ENCODE measurements around the genes H2AC16, H3C12, ZNF165, ZSCAN26 and PGBD1.

DNA sequence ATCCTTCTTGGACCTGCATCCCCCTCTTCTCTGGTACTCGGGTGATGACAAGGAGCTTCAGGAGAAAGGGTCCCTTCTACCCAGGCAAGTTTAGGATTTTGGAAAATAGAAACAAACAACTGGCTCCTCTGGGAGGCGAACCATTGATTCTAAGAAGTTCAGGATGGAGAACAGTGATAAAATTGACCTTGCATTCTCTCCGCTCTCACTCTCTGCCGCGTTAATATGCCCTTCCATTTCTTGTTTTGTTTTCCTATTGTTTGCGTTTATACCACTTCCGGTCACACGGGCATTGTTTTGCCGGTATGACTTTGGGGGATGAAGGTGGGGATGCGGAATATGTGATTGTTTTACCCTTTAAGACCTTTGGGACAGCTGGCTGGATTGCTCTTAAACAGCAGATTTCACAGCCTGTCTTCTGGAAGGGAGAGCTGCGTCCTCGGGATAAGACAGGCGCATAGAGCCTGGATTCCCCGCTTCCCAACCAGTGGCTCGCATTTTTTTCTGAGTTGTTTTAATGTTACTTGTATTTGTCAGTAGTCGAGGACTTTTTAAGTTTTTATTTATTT lies 144.2 kb upstream of the ZNF184 start:
- PRO-cap: no peak
- RAMPAGE, long total RNA, 3 experiments: no peak in any of the 3 experiments

DNA sequence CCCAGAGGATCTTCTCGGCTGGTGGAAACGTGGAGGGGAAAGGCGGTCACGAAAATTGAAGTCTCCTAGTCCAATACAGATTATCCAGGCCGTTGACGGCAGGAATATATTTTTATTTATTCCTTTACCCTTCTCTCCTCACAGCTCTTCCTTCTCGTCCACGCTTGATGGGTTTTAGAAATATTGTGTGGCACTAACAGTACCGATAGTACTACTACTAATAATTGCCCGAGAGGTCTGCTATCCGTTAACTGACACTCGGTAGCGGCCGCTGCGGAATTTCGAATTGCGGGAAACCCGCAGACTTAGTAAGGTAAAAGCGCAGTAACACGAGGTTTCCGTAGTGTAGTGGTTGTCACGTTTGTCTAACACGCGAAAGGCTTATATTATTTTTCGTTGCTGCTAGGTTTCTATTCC lies 127.4 kb downstream of the H2BC13 start:
- PRO-cap: no peak
- RAMPAGE, long total RNA, 3 experiments: no peak in any of the 3 experiments

GRCh38 chr6:27681057-27681303 lies 126.7 kb downstream of the H2BC13 start:
- PRO-cap: no peak
- RAMPAGE, long total RNA, 3 experiments: no peak in any of the 3 experiments

DNA sequence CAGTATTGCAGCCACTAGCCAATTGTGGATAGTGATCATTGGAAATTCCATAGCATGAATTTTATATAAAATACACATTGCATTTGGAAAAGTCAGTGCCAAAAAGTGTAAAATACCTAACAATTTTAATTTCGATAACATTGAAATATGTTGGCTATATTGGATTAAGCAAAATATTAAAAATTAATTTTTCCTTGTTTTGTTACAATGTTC lies 362 bp upstream of the H3C10 start:
- PRO-cap: no peak
- RAMPAGE, long total RNA, 3 experiments: no peak in any of the 3 experiments

- PRO-cap: bidirectional peak, plus-strand start at chr6:27865318, minus-strand start at chr6:27865112
- RAMPAGE, long total RNA, 3 experiments: no peak in any of the 3 experiments
Measured at GRCh38 chr6:27865167-27865895, at the start of gene H2AC16. Gene H2AC16, plus strand, starts transcription at chr6:27865317.

- PRO-cap: no peak
- RAMPAGE, long total RNA, 3 experiments: no peak in any of the 3 experiments
Measured at GRCh38 chr6:27872619-27872820, 374 bp upstream of the H3C11 start.

DNA sequence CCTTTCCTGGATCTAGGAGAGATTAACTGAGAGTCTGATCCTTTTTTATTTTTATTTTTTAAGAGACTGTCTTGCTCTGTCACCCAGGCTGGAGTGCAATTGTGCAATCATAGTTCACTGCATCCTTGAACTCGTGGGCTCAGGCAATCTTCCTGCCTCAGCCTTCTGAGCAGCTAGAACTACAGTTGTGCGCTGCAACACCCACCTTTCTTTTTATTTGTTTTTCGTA lies 1.4 kb downstream of the H3C12 start:
- PRO-cap: no peak
- RAMPAGE, long total RNA, 3 experiments: no peak in any of the 3 experiments

GRCh38 chr6:27890319-27891441 lies at the start of gene H3C12:
Gene H3C12, minus strand, starts transcription at chr6:27890826.
- PRO-cap: unidirectional peak, minus-strand start at chr6:27890826
- RAMPAGE, long total RNA, 3 experiments: no peak in any of the 3 experiments

DNA sequence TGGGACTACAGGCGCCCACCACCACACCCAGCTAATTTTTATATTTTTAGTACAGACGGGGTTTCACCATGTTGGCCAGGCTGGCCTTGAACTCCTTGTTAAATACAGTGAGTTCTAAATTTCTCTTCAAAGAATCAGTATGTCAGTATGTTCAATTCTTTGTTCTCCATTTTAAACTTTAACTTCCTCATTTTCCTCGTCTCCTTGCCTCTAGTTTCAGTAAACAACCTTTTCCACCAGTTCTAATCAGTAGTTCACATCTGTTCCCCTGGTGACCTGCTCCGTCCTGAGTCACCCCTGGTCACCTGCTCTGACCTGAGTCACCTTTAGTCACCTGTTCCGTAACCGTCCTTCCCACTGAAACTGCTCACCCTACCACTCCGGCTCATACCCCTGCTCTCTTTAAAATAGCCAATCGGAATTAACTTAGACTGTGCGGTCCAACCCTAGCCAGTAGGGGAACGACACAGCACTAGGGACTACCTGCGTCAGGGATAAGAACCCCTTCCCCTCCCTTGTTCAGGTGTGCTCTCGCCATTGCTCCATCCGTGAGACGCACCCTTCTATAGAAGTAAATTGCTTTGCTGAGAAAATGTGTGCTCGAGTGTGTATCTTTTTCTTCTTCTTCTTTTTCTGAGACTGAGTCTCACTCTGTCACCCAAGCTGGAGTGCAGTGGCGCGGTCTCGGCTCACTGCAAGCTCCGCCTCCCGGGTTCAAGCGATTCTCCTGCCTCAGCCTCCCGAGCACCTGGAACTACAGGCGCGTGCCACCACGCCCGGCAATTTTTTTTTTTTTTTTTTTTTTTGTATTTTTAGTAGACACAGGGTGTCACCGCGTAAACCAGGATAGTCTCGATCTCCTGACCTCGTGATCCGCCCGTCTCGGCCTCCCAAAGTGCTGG lies at the start of gene ZNF165:
Gene ZNF165 (plus strand): TSS at position 808 of the 902 bp plus-strand sequence.
- PRO-cap: unidirectional peak, plus-strand start at position 453 of the sequence
- RAMPAGE, long total RNA, 3 experiments: no peak in any of the 3 experiments

GRCh38 chr6:28207572-28207956 lies 17.5 kb upstream of the ZSCAN9 start:
- PRO-cap: no peak
- RAMPAGE, long total RNA, 3 experiments: no peak in any of the 3 experiments

DNA sequence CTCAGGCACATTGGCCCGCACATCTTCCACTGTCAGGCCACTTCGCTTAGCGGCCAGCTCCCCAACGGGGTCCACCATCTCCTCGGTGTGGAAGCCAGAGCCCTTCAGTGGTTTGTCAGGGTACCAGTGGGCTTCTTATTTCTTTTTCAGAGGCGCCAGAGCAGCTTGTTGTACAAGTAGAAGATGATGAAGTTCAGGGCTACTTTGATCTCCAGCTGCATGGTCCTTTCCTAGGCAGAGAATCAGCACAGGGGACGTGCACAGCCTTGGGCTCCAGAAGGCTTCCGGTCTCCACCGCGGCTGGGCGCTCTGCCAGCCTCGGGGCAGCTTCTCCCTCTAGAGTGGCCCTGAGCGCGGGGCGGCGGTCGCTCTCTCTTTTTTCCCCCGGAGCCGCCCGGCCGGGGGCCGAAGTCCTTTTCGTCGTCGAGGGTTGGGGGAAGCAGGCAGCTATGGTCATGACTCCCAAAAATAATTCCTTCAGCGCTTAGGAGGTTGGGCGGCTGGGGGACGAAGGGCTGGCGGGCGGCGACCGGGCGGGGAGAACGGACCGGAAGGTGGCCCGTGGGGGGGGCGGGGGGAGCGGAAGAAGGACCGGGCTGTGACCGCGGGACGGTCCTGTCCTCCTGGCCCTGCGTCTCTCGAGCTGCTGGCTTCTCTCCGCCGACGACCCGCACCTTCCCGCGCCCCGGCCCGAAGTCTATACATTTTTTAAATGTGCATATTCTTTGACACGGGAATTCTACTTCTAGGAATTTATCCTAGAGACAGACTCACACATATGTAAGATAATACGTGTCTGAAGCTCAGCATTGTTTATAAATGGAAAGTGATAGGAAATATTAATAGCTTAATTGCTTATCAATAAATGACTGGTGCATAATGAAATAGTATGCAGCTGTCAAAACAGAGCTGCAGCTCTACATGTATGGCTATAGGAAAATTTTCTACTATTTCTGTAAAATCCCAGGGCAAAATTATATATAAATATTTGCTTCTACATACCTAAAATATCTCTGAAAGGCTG lies 6.3 kb upstream of the ZSCAN9 start:
- PRO-cap: bidirectional peak, plus-strand start at position 605 of the sequence, minus-strand start at position 556 of the sequence; unidirectional peak, minus-strand start at position 697 of the sequence
- RAMPAGE, long total RNA, 3 experiments: no peak in any of the 3 experiments

DNA sequence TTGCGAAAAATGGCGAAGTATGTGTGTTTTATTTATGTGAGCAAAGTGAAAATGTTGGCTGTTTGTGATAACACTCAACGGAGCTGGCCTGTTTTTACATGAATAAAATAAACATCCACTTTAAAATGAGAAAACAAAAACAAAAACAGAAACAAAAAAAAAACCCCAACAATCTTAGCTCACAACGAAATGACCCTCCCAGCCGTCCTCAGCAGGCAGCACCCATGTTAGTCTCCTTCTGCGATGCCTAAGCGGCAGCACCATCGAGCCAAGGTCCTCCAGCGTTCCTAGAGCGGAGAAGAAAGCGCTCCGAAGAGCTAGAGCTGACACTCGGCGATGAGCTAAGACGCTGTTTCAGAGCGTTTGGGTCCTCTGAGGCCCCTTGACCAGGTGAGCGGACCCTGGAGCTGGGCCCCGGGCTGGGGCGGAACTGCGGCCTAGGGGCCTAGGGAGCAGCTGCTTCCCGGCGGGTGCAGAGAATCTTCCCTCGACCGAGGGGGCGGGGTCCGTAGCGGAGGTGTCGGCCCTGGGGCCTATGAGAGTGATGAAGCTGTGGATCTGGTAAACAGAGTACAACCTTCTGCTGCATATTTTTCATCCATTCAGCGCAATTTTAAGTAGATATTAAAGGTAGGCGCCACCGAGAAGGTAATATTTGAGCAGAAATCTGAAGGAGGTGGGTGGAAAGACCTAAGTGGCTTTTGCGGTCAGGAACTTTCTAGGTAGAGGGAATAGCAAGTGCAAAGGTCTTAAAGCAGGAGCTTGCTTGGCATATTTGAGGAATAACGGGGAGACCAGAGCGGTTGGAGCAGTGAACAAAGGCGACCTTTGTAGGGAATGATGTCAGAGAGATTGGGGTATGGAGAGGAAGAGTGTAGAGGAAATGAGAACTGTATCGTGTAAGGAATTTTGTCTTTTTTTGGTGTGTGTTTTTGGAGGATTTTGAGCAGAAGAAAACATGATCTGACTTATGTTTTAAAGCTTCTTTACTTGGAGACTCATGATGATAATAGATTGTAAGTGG lies at the start of gene ZSCAN26:
Gene ZSCAN26 (plus strand): TSS at position 320 of the 1,024 bp plus-strand sequence.
- PRO-cap: bidirectional peak, plus-strand start at position 326 of the sequence, minus-strand start at position 210 of the sequence
- RAMPAGE, long total RNA, 3 experiments: start-site peak on the plus strand in 3 of 3 experiments, centred at positions 333 to 549 of the sequence, 11 to 181 reads per replicate

DNA sequence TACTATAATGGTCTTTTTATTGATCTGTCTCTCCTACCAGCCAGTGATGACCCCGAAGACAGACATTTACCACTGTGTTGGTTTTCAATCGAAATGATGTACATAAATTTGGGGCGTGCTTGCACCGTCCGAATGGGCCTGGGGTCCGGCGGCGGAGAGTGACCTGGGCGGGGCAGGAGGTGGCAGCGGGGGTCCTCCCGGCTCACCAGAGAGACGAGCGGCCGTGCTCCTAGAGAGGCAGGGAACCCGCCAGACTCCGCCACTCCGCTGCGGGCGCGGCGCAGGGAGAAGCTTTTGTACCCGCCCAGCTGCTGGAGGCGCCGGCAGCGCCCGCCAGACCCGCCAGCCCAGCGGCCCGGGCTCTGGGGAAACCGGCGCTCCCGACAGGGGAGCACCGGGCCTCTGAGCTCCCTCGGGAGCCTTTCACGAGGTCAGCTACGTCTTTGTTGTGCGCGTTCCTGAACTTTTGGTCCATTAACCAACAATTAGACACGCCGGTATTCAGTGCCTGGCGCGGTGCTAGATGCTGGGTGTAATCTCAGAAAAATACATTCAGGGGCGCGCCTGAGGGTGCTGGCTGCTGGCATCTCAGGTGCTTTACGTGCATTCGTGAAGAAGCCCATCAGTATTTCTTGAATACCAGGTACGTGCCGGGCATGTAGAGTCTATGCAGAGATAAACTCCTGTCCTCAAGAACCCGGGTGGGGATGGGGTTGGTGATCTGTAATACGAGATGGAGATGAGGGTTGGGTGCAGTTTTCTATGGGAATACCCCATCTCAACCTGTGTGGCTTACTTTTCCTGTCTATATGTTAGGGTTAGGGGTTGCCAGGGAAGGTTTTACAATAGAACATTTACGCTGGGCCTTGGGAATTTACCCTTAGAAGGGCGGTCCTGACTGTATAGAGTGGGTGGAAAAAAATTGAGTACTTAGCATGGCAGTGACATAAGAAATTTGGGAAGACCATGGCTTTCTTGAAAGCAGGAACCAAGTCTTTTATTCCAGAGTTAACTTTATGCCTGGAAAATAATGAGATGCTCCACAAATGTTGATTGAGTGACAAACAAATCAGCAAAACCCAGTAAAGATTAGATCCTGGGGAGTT lies at the start of gene PGBD1:
Gene PGBD1 (plus strand): TSS at position 297 of the 1,106 bp plus-strand sequence.
- PRO-cap: unidirectional peak, plus-strand start at position 297 of the sequence
- RAMPAGE, long total RNA, 3 experiments: no peak in any of the 3 experiments

- PRO-cap: no peak
- RAMPAGE, long total RNA, 3 experiments: no peak in any of the 3 experiments
Measured at GRCh38 chr6:28514154-28514671, 1.4 kb downstream of the GPX6 start.

- PRO-cap: no peak
- RAMPAGE, long total RNA, 3 experiments: no peak in any of the 3 experiments
Measured at GRCh38 chr6:28553385-28553712, 27.7 kb downstream of the GPX5 start.

DNA sequence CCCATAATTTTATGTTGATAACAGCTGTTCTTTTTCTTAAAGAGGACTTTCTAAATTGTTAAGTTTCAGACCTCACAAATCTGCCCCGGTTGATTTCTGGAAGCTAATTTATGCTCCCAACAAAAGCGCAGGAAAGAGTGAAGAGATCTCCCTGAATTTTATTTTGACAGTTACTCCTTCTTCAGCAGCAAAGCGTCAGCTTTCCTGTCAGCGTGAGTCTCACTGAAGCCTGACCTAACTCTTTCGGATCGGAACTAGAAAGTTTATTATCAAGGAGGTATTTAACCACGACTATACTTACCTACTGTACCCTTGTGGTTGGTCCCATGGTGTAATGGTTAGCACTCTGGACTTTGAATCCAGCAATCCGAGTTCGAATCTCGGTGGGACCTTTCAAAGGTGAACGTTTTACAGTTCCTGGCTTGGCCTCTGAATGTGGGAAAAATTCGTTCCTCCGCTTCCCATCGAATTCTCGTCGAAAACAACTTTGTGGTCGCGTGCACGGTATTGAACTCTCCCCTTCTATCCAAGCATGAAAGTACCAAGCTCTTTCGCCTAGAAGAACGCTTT lies 2.0 kb upstream of the SCAND3 start:
- PRO-cap: no peak
- RAMPAGE, long total RNA, 3 experiments: no peak in any of the 3 experiments

GRCh38 chr6:28606284-28607423 lies 19.6 kb upstream of the SCAND3 start:
- PRO-cap: no peak
- RAMPAGE, long total RNA, 3 experiments: no peak in any of the 3 experiments

GRCh38 chr6:28615839-28616944 lies 29.1 kb upstream of the SCAND3 start:
- PRO-cap: no peak
- RAMPAGE, long total RNA, 3 experiments: no peak in any of the 3 experiments

- PRO-cap: no peak
- RAMPAGE, long total RNA, 3 experiments: no peak in any of the 3 experiments
Measured at GRCh38 chr6:28621134-28621744, 34.1 kb upstream of the SCAND3 start.

- PRO-cap: no peak
- RAMPAGE, long total RNA, 3 experiments: no peak in any of the 3 experiments
Measured at GRCh38 chr6:28763896-28764606, 159.7 kb downstream of the TRIM27 start.